NCI-H460 (cell line): ENCODE data around the genes DMXL1, TNFAIP8, FTMT and LOX.

GRCh38 chr5:116509526-116510494 is 64.8 kb downstream of the SEMA6A start:
RAMPAGE:
- cytosol, long total RNA: no peak
- long total RNA: no peak
- nucleus, long total RNA: no peak

DNA sequence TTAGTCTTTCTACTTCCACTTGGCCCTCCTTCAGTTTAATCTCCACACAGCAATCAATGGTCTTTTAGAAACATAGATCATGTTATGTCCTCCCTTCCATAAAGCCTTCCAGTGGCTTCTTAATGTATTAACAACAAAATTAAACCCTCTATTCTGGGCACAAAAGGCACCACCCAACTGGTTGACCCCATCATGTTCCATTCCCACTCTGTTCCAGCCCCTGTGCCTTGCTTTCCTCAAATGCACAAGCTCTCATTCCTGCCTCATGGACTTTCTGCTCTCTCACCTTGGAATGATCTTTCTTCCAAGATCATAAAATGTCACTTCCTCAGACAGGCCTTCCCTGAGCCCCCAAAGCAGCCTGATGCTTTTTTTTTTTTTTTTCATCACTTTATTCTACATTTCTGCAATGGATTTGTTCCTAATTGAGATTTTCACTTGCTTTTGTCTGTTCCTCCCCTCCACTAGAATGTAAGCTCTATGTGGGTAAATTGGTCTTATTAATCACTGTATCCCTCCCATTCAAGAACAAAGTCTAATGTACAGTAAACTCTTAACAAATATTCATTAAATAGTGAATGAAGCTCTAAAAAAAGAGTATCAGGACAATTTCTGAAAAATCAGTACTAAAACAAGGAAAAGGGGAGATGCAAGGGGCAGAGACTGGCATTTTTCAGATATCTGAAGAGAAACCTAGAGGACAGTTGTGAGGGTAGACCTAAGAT is 54.6 kb downstream of the SEMA6A start:
RAMPAGE:
- cytosol, long total RNA: no peak
- long total RNA: no peak
- nucleus, long total RNA: no peak

DNA sequence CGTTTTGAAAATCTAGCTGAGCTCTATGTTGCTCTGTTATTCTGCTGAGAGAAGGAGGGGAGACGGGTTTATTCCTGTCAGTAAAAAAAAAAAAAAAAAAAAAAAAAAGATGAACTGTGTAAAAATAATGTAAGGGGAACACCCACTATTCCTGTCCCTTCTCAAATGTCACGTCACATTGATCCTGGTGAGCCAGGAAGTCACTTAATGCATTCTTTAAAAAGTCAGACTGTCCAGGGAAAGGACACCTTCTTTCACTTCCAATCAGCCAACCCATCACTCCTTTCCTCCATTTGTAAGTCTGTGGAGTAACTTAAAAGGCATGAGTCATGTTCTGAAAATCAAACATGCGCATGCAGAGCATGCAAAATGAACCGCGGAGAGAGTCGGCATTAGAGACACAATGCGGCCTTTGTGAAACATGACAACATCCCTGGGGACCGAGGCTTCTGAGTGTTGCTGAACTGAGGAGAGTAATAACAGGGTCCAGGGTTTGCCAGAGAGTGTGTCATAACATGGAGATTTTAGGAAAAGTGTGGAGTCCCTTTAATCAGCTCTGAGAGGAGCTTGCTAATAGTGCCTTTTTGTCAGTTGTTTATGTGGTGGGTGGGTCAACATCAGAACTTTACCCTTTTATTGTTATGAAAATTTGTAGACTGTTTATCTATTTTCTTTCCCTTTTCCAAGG is 77.6 kb upstream of the SEMA6A start:
RAMPAGE:
- cytosol, long total RNA: no peak
- long total RNA: no peak
- nucleus, long total RNA: no peak

GRCh38 chr5:118561951-118562320 is 426.4 kb downstream of the DTWD2 start:
RAMPAGE:
- cytosol, long total RNA: no peak
- long total RNA: no peak
- nucleus, long total RNA: no peak

DNA sequence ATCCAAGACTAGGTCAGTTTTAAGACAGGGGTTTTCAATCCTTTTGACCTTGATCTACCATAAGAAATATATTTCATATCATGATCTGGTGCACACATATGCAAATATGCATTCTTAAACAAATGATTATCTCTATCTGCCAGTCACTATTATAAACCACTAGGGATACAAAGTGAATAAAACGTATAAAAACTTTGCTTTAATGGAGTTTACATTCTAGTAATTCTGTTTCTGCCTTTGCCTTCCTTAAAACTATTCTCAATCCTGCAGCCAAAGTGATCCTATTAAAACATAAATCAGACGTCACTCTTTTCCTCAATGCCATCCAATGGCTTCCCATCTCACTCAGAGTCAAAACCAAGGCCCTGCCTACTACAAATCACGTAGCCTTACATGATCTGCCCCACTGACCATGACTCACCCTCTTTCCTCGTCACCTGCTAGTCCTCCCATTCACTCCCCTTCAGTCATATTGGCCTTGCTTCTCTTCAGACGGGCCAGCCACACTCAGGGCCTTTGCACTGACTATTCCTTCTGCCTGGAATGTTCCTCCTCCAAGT is 39.1 kb upstream of the DMXL1 start:
RAMPAGE:
- cytosol, long total RNA: no peak
- long total RNA: no peak
- nucleus, long total RNA: no peak

GRCh38 chr5:119070985-119071538 is at the start of gene DMXL1:
Gene DMXL1, plus strand, starts transcription at chr5:119071087.
RAMPAGE:
- cytosol, long total RNA: start-site peak on the plus strand at chr5:119070941-119071201, 32 and 49 reads in 2 replicates
- long total RNA: no peak
- nucleus, long total RNA: start-site peak on the plus strand at chr5:119071000-119071201, 72 and 43 reads in 2 replicates; start-site peak on the plus strand at chr5:119071364-119071399, 277 and 97 reads in 2 replicates

RAMPAGE:
- cytosol, long total RNA: no peak
- long total RNA: no peak
- nucleus, long total RNA: no peak
Measured at GRCh38 chr5:119118598-119119241, 47.8 kb downstream of the DMXL1 start.

GRCh38 chr5:119323030-119323525 is 32.7 kb upstream of the TNFAIP8 start:
RAMPAGE:
- cytosol, long total RNA: no peak
- long total RNA: no peak
- nucleus, long total RNA: no peak

DNA sequence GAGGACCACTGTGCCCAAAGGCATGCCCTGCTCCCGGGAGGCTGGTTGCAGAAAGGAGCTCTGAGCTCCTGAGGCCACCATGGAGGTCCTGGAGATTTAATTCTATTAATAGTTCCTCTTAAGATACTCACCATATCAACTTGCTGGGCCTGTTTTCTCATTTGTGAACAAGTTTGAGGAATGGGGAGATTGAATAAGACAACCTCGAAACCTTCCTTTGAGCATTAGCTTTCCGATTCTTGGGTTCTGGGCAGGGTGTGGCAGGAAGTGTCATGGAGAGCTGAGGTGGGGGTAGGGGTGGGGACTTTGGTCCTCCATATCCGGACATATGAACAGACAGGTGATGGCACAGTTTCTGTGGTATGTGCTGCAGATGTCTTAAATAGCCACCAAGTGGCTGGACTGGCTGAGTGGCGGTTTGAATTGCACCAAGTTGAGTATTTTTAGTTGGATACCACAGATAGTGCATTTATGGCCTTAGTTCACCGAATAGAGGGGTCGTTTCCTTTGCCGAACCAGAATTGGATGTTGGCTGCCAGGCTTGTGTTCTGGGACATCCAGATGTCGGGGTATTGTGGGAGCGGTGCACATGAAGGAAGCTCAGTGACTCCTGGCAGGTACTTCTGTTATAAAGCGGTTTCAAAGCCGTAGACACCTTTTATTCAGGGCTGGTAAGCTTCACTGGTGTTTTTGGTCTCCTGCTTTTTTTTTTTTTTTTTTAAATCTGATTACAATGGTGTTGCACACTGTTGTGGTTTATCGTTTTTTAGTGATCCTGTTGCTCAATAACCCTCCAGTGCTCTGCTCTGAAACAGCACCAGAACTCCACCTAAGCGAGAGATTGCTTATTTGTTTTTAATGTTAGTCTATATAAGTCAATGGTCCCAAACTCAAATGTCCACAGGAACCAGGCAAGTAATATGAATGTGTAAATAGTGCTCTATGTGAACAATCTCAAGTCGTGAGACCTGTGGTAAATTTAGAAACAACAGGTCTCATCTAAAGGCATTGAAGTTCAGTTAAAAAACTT is 15.1 kb upstream of the TNFAIP8 start:
RAMPAGE:
- cytosol, long total RNA: no peak
- long total RNA: no peak
- nucleus, long total RNA: no peak

DNA sequence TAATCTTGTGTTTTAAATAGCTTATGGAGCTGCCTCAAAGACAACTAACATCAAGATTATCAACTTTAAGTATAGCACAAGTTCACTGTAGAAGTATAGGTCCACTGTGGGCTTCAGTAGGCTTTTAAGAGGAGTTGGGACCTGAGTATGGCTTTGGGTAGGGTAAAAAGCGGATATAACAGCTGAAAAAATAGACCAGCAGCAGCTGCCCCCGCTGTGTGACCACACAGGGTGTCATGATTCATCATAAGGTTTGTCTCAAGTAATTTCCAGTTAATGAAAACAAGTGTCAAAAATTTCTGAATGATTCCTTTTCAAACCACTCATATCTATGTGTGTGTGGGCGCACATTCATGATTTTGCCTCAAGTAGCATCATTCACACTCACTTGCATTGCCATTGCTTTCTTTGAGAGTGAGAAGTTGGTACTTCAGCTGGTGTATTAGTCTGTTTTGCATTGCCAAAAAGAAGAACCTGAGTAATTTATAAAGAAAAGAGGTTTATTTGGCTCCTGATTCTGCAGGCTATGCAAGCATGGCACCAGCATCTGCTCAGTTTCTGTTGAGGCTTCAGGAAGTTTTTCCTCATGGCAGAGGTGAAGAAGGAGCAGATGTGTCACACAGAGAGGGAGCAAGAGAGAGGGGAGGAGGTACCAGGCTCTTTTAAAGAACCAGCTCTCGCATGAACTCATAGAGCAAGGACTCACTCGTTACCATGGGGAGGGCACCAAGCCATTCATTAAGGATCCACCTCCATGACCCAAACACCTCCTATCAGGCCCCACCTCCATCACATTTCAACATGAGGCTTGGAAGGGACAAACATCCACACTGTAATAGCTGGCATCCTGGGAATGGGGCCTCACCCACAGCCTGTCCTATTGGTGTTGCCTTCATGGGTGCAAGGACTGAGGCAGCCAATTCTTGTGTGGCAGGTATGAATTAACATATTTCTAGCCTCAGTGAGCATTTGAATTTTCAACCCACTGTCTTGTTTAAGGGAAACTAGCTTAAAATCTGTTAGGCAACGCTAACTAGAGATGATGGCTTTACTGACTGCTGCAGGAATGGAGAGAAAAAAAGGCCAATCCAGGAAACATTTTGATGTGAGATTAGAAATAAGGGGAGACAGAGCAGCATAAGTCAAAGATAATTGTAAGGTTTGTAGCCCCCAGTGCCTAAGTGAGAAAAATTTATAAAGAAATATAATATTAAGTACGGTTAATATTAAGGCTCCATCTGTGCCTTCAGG is 11.8 kb upstream of the TNFAIP8 start:
RAMPAGE:
- cytosol, long total RNA: no peak
- long total RNA: no peak
- nucleus, long total RNA: no peak

DNA sequence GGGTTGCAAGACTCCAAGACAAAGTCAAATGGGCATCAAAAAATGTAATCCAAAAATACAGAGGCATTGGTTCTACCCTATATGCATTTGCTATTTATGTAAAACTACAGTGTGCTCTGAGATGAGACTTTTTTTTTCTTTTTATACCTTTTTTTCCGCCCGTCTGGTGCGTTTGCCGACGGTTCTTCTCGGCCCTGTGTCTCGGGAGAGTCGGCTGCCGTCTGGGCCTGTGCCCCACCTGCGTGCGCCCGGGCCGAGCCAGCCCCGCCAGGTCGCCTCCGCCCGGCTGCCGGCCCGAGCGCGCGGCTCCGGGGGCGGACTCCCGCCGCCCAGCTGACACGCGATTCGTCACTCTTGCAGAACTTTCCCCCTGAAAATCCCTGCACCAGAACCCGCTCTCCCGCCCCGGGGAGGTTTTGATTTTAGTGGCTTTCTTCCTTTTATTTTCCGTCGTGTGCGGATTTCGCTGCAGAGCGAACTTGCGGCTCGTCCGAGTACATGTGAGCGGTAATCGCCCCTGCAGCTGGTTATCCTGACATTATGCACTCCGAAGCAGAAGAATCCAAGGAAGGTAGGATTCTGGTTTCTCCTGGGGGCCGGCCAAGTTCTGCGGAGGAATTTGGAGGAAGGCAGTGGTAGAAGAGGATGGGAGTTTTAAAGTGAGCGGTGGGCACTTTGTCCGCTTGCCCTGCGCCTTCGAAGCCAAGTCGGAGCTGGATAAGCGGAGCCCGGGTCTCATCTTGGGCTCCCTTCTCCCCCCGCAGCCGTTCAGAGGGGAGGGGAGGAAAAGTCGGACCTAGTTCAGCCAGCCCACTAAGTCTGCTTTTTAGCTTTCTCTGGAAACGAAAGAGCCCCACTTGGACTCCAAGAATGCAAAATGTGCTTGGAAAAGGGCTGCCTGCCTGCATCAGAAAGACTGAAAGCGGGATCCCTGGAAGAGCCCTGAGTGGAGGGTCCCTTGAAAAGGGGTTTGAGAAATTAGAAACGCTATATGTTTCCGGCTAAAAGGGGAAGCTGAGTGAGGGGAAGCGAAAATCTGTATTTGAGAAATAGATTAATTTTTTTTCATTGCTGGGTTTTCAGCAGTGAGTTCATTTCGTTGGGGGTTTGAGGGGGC is at the start of gene TNFAIP8:
TSS of gene TNFAIP8 (plus strand) at position 469 of the 1,117 bp plus-strand sequence.
RAMPAGE:
- cytosol, long total RNA: no peak
- long total RNA: no peak
- nucleus, long total RNA: no peak

DNA sequence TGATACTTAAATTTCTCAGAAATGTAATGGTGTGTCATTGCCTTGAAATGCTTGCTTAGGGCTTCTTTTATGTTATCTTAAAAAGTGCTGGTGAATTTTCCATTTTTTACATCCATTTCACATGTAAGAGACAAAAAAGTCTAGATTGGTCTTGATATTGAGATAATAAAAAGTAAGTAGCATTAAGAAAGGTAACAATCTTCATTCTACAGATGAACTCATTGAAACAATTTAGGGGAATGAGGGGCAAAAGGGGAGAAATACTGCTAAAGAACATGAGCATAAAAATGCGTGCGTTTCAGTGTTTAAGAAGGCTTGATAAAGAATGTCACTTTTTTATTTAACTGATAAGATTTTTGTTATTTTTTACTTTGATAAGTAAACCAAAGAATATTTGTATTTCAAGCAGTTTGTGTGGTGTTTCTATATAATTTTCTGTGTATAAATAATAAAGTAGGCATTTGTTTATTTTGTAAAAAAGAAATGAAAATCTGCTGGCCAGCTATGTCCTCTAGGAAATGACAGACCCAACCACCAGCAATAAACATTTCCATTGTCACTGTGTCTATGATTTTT is 38.3 kb downstream of the TNFAIP8 start:
RAMPAGE:
- cytosol, long total RNA: no peak
- long total RNA: no peak
- nucleus, long total RNA: no peak

DNA sequence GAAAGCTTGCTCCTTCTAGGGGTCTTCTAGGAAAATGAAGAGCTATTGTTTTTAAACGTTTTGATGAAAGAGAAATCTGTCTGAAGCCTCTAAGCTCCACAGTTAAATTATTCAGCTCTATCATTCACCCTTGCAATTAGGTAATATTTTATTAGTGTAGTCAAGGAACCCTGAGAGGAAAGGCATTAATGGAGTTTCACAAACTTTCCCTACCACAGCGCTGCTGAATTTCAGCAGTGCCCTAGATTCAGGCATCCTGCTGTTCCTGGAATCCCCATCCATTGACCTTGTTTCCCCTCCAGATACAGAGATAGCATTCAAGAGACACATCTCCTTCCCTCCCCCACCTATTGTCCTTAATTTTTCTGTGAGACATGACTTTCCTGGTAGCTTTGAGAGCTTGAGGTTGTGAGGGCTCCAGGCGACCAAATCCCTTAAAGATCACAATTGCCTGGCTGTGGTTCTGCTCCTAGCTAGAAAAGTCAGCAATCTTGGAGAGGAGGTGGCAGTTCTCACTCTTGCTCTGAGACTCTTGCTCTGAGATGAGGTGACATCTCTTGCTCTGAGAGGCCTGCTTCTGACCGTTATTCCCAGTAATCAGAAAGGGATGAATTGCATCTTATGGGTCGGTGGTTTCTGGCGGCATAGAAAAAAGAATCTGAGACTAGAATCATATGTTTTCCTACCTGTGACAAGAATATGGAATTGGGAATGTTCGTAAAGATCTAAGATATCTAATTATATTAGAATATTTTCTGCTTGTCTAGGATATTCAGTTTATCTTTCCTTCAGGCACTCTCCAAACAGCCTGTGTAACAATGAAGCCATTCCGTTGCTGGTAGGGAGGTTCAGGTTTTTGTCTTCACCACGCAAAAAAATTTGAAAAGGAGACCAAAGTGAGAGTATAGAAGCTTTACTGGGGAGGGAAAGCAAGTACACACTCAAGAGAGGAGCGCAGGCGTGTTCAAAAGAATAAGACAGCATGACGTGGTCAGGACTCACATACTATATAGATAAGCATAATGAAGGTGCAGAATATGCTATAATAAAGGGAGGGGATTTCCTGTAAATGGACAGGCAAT is 48.1 kb downstream of the PRR16 start:
RAMPAGE:
- cytosol, long total RNA: no peak
- long total RNA: no peak
- nucleus, long total RNA: no peak

DNA sequence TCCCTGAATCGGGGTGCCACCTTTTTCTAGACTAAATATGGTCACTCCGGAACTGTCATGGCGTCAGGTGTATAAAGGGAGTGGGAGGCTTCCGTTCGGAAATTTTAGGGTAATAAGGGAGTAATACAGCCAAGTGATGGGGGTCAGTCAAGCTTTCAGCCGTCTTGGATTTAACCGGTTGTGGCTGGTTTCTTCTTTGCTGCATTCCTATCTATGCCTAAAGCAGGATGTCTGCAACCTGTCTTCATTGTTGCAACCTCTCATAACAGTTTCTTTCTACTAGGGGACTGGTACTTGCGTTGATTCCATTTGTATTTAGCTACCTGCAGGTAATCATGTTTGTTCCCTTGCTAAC is 48.8 kb downstream of the PRR16 start:
RAMPAGE:
- cytosol, long total RNA: no peak
- long total RNA: no peak
- nucleus, long total RNA: no peak

RAMPAGE:
- cytosol, long total RNA: no peak
- long total RNA: no peak
- nucleus, long total RNA: no peak
Measured at GRCh38 chr5:121851578-121852089, at the start of gene FTMT. Gene FTMT, plus strand, starts transcription at chr5:121851882.

GRCh38 chr5:122077752-122078756 is at the start of gene LOX:
Gene LOX, minus strand, starts transcription at chr5:122078259.
RAMPAGE:
- cytosol, long total RNA: no peak
- long total RNA: no peak
- nucleus, long total RNA: no peak

RAMPAGE:
- cytosol, long total RNA: no peak
- long total RNA: no peak
- nucleus, long total RNA: no peak
Measured at GRCh38 chr5:122126149-122126777, 3.1 kb upstream of the ZNF474 start.

DNA sequence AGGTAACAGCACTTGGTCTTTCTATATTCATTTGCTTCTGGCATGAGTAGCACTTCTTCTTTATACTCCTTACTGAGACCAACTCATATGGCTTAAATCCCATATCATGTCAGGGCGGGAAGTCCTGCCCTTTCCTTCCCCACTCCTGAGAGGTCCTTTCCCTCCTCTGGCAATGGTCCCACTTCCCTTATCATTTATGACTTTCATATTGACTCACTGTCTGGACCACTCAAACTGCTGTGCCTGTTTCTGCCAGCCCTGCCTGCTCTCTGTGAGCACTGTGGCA is 27.4 kb downstream of the ENSG00000250803 start:
RAMPAGE:
- cytosol, long total RNA: no peak
- long total RNA: no peak
- nucleus, long total RNA: no peak

RAMPAGE:
- cytosol, long total RNA: no peak
- long total RNA: no peak
- nucleus, long total RNA: no peak
Measured at GRCh38 chr5:122383375-122383778, 71.3 kb downstream of the SNCAIP start.

DNA sequence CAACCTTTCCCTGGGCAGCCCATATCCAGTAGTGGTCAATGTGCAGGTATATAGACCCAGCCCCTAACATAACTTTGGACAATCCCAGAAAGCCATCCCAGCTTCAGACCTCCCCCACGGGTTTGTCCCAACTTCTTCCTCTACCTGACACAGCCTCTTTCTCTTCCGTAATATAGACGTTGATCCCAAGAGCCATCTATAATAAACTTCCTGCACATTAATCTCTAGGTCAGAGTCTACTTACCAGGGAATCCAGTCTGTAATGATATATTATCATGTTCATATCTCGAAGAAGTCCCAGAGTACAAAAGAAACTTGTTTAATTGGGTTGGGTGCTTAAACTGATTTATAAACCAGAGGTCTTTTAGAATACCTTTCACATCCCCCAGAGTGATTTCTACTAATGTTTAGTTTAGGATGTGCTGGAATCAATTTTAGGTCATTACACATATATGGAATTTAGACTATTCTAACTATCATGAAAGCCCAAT is 157.5 kb downstream of the SNCAIP start:
RAMPAGE:
- cytosol, long total RNA: no peak
- long total RNA: no peak
- nucleus, long total RNA: no peak